Foreskin keratinocyte (primary cell): ENCODE measurements around the gene EIF1B.

- RAMPAGE, total RNA = start-site peak on the plus strand at chr3:40309767-40309800, 20 and 34 reads in 2 replicates
Observed at GRCh38 chr3:40309612-40310720, at the start of gene EIF1B. Gene EIF1B (plus strand): TSS chr3:40309707.

GRCh38 chr3:40312218-40312861 lies 2.8 kb downstream of the EIF1B start:
- RAMPAGE, total RNA = no peak

- RAMPAGE, total RNA = no peak
Observed at GRCh38 chr3:40458368-40458964, 1.3 kb downstream of the RPL14 start.

DNA sequence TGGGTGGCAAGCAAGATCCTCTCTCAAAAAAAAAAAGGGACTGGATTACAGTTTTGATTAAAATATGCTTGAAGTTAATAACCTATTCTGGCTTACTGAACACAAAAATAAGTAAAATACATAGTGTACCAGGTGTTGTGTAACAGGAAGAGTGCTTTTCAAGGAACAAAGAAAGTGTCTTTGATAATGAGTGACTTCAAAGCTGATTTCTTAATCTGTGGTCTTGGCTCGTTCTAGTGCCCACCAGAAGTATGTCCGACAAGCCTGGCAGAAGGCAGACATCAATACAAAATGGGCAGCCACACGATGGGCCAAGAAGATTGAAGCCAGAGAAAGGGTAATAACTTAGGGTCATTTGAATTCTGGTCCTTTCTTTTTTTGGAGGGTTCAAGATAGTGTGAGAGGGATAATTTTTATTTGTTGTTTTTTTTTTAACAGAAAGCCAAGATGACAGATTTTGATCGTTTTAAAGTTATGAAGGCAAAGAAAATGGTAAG lies 4.1 kb downstream of the RPL14 start:
- RAMPAGE, total RNA = no peak

DNA sequence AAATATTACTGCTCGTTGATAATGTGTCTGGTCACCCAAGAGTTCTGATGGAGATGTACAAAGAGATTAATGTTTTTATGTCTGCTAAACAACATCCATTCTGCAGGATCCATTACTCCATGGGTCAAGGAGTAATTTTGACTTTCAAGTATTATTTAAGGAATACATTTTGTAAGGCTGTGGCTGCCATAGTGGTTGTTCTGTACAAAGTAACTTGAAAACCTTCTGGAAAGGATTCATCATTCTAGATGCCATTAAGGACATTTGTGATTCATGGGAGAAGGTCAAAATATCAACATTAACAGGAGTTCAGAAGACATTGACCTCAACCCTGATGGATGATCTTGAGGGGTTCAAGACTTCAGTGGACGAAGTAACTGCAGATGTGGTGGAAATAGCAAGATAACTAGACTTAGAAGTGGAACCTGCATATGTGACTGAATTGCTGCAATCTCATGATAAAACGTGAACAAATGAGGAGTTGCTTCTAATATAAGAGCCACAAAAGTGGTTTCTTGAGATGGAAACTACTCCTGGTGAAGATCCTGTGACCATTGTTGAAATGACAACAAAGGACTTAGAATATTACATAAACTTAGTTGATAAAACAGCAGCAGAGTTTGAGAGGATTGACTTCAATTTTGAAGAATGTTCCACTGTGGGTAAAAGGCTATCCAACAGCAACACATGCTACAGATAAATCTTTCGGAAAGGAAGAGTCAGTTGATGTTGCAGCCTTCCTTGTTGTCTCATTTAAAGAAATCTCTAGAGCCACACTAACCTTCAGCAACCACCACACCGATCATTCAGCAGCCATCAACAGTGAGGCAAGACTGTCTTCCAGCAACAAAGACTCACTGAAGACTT lies 14.0 kb downstream of the ZNF621 start:
- RAMPAGE, total RNA = no peak

GRCh38 chr3:41026553-41027100 lies 172.7 kb upstream of the CTNNB1 start:
- RAMPAGE, total RNA = no peak

DNA sequence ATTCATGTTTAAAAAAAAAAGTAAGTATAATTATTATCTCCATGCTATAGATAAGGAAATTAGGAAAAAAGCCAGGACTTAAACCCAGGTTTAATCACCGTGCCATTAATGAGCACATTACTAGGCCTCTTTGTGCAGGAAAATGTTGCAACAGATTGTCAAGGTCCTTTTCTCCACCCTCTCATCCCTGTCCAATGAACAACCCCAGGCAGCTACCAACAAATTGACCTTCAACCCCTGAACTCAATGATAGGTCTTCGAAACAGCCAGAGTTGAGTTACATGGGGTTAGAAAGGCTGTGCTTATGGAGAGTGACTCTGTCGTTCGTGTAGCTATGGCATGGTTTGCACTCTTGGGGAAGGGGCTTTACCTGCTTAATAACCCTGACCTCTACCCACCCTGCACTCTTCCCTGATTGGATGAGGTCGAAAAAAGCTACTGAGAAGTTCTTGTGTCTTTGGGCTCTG lies 84.2 kb upstream of the CTNNB1 start:
- RAMPAGE, total RNA = no peak

DNA sequence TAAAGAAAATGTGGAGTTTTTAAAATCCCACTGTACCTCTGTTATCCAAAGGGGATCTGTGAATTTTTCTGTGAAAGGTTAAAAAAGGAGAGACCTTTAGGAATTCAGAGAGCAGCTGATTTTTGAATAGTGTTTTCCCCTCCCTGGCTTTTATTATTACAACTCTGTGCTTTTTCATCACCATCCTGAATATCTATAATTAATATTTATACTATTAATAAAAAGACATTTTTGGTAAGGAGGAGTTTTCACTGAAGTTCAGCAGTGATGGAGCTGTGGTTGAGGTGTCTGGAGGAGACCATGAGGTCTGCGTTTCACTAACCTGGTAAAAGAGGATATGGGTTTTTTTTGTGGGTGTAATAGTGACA lies 24.3 kb downstream of the CTNNB1 start:
- RAMPAGE, total RNA = no peak

DNA sequence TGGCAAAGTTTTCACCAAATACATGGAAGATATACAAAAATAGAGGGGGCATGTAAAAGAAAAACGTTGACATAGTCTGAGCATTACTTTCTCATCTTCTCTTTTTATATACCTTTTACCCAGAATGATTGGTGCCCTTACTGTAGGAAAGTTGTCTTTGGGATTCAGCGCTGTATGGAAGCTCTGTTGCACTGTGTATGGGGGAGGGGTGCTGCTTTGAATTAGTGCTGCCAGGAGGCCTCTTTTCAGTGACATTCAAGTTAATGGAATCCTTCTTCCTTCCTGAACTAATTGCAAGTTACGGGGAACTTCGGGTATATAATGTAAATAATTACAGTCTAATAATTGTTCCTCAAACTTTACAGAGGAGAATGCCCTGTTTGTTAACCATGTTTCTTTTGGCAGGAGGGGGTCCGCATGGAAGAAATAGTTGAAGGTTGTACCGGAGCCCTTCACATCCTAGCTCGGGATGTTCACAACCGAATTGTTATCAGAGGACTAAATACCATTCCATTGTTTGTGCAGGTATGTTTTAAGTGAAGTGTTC lies 36.1 kb downstream of the CTNNB1 start:
- RAMPAGE, total RNA = no peak

DNA sequence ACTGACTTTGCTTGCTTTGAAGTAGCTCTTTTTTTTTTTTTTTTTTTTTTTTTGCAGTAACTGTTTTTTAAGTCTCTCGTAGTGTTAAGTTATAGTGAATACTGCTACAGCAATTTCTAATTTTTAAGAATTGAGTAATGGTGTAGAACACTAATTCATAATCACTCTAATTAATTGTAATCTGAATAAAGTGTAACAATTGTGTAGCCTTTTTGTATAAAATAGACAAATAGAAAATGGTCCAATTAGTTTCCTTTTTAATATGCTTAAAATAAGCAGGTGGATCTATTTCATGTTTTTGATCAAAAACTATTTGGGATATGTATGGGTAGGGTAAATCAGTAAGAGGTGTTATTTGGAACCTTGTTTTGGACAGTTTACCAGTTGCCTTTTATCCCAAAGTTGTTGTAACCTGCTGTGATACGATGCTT lies 40.7 kb downstream of the CTNNB1 start:
- RAMPAGE, total RNA = no peak

GRCh38 chr3:41242617-41243152 lies 43.4 kb downstream of the CTNNB1 start:
- RAMPAGE, total RNA = no peak

DNA sequence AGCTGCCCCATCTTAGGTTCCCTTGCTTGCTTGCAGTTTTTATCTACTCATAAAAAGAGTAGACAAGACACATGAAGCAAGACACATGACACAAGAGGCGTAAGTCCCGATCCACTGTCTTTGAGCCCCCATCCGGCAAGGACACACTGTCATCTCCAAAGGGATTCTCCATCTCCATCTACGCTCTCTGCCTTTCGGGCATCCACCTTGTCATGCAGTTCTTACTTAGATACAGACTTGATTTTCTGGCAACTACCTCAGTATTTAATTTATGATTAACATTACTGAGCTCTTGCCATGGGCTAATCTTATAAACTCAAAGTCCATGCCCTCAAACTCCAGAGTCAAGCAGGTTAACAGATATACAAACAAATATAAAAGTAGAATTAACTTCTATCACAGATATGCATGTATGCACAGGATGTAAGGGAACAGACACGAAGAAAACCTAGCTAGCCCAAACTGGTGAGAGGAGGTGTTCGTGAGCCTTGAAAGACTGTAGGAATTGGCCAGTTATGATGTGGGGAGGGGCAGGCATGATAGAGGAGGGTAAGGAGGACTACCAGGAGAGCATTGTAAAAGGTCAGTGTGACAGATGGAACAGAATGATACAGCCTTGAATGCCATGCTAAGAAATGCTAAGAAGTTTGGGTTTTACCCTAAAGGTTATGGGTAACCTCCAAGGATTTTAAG lies 334.4 kb downstream of the ULK4 start:
- RAMPAGE, total RNA = no peak

GRCh38 chr3:41681271-41682034 lies 280.4 kb downstream of the ULK4 start:
- RAMPAGE, total RNA = no peak

DNA sequence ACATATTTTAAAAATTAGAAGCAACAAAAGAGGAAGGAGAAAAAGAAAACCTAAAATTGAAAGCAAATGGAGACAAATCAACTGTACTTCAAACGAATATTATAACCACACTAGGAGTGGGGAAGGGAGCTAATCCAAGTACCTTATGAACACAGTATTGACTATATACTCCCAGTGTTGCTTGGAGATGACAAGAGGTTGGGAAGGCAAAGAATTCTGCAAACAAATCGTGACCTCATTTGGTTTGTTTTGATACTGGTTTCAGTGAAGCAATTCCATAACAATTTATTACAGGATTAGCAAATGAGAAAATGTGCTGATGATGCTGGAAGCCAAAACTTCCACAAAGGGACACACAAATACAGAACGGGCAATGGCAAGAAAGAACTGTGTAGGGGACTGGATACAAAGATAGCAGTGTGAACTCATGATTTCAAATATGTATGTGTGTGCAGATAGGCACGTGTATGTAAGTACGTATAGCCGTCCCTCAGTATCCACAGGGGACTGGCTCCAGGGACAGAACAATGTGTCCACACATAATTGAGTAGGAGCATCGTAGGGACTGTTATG lies 268.0 kb downstream of the ULK4 start:
- RAMPAGE, total RNA = no peak

DNA sequence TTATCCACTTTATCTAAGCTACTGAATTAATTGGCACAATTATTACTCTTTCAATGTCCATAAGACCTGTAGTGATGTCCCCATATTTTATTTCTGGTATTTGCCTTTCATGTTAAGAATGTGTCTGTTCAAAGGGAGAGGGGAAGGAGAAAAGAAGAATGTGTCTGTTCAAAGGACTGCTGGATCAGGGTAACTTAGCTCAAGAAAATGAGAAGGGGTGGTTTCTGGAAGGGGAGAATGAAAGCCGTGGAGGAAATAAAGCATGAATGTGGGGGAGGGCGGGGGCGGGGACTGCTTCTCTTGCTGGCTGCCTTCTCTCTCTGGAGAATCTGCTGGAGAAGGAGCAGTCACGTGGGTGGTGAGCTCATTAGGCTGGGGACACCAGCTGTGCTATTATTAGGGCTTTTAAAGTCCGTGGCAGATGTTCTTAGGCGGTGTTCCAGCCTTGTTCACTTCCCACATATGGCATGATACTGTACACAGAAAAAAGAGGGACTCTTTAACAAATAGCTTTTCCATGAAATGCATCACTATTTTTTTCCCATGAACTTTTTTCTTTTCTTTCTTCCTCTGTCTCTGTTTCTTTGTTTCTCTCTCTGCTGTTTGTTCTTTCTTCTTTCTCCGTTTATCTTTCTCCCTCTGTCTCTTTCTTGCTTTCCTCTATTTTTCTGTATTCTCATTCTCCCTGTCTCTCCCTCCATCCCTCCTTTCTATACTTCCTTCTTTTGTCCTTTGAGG lies 63.7 kb upstream of the ULK4 start:
- RAMPAGE, total RNA = no peak

DNA sequence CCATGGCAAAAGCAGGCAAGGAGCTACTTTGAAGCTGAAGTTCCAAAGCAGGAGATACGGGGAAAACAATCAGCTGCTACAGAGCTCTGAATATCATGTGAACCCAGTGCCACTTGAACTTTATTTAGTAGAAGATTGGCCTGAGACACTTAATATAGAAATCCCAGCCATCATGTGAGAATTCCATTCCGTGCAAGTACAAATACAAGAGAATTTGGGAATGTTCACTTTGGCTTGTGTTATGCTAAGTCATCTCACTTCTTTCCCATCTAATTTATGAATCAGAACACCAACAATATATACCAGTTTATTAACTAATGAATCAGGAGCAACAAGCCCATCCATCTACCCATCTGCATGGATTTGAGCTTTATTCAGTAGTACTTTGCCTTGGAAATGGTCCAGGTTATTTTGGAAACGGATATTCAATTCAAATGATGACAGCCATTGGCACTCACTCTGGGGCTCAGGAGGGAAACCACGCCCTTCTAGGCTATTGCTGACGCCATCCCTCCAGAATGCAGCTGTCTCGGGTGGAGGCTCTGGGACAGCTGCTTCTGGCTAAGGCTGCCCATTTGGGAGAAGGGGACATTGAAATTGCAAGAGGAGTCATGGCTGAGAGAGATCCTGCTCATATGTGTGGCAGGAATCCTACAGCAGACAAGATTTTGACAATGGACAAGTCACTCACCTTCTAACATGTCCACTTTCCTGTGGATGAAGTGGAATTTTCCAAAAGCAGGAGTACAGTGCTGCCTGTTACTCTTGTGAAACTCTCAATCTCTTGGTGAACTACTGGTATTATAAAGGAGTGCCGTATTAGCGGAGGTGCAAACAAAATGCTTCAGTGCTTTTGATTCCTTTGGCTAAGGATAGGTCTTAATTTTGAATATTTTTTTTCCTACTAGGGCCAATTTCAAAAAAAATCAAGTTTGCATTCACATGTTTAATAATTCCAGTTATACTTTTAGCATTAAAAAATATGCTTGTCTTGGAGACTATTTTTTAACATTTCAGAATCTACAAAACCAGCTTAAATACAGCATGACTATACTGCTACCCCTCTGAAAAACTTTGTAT lies 29.4 kb upstream of the TRAK1 start:
- RAMPAGE, total RNA = no peak

DNA sequence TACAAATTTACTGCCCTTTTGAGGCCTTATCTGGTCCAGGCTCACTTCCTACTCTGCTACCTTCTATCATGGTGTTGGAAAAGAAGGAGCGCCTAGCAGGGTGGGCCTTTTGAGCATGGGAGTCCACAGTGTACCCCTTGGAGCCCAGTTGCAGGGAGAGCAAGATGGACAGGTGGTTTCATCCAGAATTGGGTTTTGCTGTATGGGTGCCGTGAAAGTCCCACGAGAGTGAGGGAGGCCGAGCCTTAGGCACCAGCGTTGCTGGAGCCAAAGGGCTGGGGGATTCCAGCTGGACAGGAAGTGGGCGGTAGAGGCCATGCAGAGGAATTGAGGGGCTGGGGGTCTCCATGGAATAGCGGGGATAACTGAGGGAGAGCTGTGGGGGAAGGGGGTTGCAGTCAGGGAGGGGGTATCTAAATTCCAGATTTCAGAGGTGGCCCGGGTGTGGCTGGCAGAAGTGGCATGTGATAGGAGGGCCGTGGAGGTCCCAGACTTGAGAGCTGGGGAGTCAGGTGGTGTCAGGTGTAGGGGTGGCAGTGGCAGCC lies 7.6 kb downstream of the TRAK1 start:
- RAMPAGE, total RNA = no peak

DNA sequence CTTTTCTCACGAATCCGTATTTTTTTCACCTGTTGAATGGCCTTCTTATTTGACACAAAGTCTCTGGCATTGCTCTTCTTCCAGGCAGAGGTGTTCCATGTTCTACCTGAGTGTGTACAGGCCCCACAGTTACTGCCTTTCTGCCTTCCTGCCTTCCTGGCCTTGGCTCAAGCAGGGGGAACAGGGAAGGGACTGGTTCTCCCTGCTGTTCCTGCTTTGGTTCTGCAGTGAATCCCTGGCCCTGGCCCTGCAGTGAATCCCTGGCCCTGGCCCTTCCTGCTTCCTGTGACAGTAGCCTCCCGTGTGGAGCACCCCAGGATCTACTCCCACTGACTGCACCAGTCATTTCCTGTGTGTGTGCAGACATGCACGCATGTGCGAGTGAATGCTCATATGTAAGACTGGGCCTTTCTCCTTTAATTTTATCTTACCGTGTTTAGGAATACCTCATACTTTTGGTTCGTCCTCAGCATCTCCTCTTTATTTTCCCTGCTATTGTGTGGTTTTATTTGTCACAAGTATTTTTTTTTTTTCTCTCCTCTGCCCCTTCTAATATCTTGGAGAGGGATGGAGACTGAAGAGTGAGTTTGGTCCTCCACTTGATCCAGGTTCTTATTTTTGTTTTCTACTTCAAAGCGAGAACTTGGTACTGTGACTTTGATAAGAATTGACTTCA lies 32.2 kb downstream of the TRAK1 start:
- RAMPAGE, total RNA = no peak

DNA sequence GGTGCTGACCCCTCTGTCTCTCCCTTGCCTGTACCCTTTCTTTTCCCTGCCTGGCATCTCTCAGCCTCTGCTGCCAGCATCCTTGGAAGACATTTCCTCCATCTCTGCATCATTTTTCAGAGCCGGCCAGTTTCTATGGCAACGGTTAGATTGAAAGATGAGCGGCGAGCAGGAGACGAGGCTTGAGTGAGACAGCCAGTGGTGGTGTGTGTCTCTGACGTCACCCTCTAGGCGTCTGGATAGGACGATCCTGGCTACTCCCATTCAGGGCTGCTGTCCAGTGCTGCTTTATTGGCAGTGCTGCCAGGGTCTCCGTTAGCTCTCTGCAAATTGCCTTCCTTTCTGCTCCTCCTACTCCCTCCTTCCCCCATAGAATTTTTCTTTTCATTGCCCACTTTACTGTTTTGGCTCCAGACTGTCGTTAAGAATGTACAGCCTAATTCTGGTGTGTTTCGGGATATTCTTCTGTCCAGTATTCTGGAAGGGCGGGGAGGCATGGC lies 57.9 kb downstream of the TRAK1 start:
- RAMPAGE, total RNA = no peak

DNA sequence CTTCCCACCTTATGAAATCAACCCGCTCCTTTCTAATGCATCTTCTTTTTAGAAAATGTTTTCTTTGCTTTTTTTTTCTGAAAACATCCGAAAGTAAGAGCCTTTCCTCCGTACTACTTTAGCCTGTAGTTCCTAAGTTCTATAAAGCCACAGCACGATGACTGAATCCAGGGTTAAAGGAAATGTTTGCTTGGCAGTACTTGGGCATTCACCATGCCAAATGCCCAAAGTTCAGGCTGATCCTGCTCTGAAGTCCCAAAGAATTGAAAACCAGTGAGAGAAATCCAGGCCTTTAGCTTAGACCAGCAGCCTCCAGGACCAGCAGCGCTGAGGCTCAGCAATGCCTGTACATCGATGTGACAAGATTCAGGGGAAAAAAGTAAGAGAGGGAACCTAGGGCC lies 35.2 kb downstream of the CCK start:
- RAMPAGE, total RNA = no peak